Kidney epithelial cell (primary cell): Measurements from ENCODE around the genes CT45A5 and FHL1.

DNA sequence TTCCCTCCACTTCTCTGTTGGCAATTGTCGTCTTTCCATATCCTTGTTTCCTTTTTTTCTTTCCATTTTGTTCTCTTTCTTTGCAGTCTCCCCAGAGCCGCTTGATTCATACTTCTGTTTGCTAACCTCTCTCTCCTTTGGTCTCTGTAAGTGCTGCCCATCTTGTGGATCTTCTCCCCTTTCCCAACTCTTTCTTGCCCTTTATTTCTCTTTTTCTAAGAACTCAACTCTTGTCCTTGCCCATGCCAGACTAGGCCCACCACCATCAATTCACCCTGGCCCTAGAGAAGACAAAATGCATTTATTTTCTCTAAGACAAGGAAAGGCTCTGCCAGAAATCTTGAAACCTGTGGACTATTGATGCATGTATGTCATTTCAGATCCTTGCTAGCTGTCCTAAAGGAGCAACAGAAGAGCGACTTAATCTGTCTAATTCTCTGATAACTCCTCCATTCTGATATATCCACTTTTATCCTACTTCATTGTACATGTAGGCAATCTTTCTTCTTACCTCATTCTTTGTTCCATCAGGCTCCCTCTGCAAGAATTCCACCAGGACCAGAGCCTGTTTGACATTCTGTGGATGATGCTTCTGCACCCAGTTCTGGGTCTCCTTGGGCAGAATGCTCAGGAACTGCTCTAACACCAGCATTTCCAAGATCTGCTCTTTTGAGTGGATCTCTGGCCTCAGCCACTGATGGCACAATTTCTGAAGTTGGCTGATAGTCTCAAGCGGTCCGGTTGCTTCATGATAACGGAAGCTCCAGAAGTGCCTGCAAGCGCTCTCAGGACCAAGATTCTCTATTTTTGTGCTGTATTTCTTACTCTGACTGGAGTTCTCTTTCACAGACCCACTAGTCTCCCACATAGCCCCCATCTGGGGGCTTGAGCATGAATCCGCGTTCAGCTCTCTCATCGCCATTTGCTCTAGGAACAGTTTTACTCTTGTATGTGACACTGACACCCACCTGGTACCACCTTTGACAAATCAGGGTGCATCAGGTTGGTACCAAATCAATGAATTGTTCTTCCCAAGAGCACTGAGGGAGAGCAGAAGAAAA, 15.7 kb upstream of the ETDC start:
- RAMPAGE, long total RNA, result no peak
- RRBS, result no CpG with 5 or more reads among the region's 10 CpGs

DNA sequence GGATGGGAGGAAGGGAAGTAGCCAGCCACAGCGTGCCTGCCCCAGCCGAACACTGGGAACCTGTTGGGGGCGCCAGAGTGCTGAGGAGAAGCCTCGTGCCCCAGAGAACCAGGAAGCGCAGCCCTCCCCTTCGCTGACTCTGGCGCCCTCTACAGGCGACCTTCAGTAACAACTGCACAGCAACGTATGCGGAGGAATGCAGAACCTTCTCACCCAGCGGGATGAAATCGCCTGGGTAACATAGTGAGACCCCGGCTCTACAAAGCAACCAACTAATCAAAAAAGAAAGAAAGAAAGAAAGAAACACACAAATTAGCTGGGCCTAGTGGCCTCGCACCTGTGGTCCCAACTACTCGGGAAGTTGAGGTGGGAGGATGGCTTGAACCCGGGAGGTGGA, at the start of gene CT45A5:
CT45A5 (minus strand) TSS at position 82 of the 397 bp plus-strand sequence.
- RAMPAGE, long total RNA, result no peak
- RRBS, result no CpG with 5 or more reads among the region's 16 CpGs

GRCh38 chrX:135974357-135974896, 639 bp upstream of the MMGT1 start:
- RAMPAGE, long total RNA, result no peak
- RRBS, result no CpG with 5 or more reads among the region's 26 CpGs

DNA sequence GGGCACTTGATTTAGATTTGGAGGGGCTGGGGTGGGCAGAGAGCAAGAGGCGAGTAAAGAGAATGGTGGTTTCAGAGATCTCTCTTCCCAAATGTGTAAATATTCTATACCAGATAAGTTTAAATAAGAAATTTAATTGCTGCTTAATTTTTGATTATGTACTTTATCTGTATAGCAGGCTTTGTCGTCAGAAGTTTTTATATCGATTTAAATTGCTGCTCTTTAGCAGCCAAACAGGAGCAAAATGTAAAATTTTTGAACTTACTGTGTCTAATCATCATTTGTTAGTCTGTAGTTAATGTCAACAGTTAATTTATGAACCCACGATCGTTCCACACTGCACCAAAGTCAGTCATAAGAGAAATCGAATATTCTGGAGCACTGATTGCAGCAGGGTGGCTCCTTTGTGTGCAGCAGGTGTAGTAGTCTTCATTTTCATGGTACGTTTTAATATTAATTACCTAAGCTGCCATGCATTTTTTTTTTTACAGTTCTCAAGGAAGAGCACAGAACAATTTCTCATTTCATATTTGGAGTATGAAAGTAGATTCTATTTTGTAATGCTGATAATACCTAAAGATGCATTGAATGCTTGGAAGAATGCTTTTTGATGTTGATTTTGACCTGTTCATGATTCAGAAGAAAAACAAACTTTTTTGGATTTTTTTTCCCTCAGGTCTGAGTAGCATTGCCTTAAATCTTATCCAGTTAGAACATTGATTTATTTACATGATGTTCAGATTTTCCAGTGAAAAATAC, 60.4 kb downstream of the SLC9A6 start:
- RAMPAGE, long total RNA, result no peak
- RRBS, result no CpG with 5 or more reads among the region's 7 CpGs

- RAMPAGE, long total RNA, result no peak
- RRBS, result no CpG with 5 or more reads among the region's 6 CpGs
Observed at GRCh38 chrX:136046642-136047251, 61.5 kb downstream of the SLC9A6 start.

GRCh38 chrX:136127073-136127569, 69.7 kb upstream of the FHL1 start:
- RAMPAGE, long total RNA, result no peak
- RRBS, result no CpG with 5 or more reads among the region's 5 CpGs

GRCh38 chrX:136146617-136147454, 50.0 kb upstream of the FHL1 start:
- RAMPAGE, long total RNA, result no peak
- RRBS, result 20% methylated on average over 36 of the region's 82 CpGs

GRCh38 chrX:136169100-136170080, 27.5 kb upstream of the FHL1 start:
- RAMPAGE, long total RNA, result no peak
- RRBS, result no CpG with 5 or more reads among the region's 17 CpGs

DNA sequence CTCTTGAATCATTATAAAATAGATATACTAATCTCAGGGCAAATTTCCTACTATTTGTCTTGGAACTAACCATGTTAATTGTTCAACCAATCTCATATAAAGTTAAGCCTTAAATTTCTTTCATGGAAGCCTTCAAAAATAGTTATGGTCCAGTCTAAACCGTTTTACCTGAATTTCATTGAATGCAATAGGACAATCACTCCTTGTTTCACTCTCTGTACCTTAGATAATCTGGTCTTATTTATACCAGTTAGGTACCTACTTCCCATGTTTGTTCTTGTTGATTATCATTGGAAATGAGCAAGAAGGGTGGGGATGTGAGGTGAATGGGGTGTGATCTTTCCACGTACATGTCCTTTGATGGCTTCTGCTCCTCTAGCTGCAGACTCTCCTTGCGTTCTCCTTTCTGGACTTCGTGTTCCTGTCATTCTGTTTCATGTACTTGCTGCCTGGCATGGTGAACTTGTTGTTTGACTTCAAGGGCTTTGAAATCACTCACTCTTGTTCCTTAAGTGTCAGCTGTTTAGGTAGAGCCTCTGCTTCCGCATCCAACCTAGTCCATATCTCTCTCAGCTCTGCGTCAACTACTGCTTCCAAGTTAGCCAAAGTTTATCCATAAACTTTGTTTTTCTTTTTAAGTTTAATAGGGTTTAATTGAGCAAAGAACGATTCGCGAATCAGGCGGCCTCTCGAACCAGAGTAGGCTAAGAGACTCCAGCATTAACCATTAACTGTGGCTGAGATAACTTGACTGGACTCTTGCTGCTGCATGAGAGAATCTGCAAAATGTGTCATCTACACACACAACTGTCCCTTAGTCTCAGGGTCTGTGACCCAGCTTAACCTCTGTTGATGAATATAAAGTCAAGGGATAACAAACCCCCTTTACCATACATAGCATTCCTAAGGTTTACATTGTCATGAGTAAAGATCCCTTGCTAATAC, 6.8 kb upstream of the FHL1 start:
- RAMPAGE, long total RNA, result no peak
- RRBS, result no CpG with 5 or more reads among the region's 11 CpGs

GRCh38 chrX:136196517-136197303, at the start of gene FHL1:
Gene FHL1 (plus strand): TSS chrX:136197047.
- RAMPAGE, long total RNA, result no peak
- RRBS, result no CpG with 5 or more reads among the region's 8 CpGs

DNA sequence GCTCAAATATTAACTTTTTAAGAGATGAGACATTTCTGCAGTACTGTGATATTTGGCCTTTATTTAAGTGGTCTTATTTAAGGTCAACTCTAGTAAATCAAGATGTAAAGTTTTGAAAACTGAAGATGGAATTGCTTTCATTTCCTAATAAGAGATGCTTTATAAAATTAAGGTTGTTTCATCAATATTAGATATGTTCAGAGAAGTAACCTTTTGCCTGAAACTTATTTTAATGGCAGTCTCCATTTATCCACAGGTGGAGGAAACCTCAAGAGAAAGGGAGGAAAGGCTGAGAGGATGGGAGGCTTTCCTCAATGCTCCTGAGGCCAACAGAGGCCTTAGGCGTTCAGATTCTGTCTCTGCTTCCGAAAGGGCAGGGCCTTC, 13.2 kb downstream of the HTATSF1 start:
- RAMPAGE, long total RNA, result no peak
- RRBS, result no CpG with 5 or more reads among the region's 2 CpGs

- RAMPAGE, long total RNA, result no peak
- RRBS, result no CpG with 5 or more reads among the region's 2 CpGs
Observed at GRCh38 chrX:136586354-136586512, 54.2 kb downstream of the VGLL1 start.

- RAMPAGE, long total RNA, result no peak
- RRBS, result no CpG with 5 or more reads among the region's 7 CpGs
Observed at GRCh38 chrX:136768368-136769102, 12.2 kb downstream of the ARHGEF6 start.

DNA sequence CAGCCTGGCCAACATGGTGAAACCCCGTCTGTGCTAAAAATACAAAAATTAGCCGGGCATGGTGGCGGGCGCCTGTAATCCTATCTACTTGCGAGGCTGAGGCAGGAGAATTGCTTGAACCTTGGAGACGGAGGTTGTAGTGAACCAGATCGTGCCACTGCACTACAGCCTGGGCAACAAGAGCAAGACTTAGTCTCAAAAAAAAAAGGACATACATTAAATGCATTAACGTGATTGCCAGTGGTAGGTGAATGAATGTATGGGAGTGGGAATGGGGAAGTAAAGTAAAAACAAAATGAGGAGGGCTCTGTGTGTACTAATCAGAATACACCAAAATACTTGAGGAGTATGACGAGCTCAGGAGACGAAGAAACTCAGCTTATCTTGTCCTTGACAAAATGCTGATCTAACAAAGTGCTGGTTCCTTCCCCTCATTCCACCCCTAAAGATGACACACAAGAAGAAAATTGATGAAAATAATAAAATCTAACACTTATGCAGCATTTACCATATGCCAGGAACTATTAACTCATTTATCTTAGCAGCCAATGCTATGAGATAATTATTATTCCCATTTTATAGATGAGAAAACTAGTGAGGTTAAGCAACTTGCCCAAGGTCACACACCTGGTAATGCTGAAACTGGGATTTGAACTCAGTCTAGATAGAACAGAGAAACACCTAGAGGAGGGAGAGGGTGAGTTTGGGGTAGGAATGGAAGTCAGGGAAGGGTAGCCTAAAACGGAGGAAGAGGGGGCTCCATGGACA, 18.9 kb downstream of the RBMX start:
- RAMPAGE, long total RNA, result no peak
- RRBS, result no CpG with 5 or more reads among the region's 11 CpGs

DNA sequence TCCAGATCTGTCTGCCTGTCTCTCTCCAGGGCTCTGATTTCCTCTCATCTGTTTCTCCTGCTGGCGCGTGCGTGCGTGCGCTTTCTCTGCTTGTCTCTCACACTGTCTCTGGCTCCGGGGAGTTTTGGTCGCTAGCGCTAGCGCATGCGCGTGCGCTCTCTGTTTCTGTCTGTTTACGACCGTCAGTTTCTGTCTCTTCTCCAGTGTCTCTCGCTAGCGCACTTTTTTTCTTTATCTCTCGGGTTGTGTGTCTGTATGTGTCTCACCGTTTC, 1.9 kb downstream of the GPR101 start:
- RAMPAGE, long total RNA, result no peak
- RRBS, result no CpG with 5 or more reads among the region's 18 CpGs

DNA sequence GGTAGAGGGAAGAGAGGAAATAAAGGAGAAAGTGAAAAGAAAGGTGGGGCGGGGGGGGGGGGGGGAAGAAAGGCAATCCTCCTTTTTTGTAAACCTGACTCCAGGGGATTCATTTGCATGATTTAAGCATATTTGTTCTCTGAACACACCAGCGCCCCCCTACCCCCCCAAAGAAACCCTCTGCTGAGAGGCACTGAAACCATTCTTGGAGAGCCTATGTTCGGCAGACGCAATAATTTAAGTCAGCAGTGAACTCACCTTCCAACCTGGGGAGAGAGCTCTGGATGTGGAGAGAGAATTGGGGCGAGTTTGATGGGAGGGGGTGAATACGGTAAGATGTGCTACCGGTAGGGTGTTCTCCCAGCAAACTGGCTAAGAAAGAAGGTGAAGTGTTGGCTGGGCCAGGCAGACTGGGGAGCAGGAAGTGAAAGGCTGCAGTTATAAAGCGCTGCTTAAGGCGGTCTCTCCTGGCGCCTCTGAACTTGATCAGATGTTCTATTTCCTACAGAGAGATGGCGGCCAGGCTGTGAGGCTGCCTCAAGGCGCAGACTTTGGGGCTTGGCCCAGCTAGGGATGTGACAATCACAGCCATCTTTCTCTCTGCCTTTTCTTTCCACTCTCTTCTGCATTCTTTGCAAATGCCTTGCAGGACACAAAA, 1.7 kb upstream of the ZIC3 start:
- RAMPAGE, long total RNA, result no peak
- RRBS, result no CpG with 5 or more reads among the region's 12 CpGs

GRCh38 chrX:137568463-137569709, 3.0 kb downstream of the ZIC3 start:
- RAMPAGE, long total RNA, result no peak
- RRBS, result 41% methylated on average over 8 of the region's 78 CpGs

GRCh38 chrX:139200718-139201249, 329.8 kb upstream of the F9 start:
- RAMPAGE, long total RNA, result no peak
- RRBS, result no CpG with 5 or more reads among the region's 7 CpGs

- RAMPAGE, long total RNA, result no peak
- RRBS, result no CpG with 5 or more reads among the region's 34 CpGs
Observed at GRCh38 chrX:139446788-139447116, 83.8 kb upstream of the F9 start.

- RAMPAGE, long total RNA, result no peak
- RRBS, result no CpG with 5 or more reads among the region's 3 CpGs
Observed at GRCh38 chrX:139782465-139783135, 74.6 kb upstream of the MCF2 start.